ENCODE results near the genes ETF1, LRRTM2, ECSCR and UBE2D2.

DNA sequence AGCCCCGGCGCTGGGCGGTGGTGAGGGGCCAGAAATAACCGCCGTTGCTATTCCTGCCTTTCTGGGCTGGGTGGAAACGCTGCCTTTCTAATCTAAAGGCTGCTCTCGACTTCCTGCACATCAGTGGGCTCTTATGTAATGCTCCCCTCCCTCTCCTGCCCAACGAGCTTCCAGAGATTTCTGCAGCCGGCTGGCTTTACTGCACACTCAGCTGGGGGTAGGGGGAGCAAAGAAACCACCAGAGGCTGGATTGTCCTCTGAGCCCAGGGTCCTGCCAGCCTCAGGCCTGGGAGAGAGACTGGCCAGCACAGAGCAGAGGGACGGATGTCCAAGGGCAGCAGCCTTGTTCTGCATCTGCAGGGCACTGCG, 6.8 kb upstream of the EGR1 start:
- RRBS, result 100% methylated on average over 1 of the region's 11 CpGs

DNA sequence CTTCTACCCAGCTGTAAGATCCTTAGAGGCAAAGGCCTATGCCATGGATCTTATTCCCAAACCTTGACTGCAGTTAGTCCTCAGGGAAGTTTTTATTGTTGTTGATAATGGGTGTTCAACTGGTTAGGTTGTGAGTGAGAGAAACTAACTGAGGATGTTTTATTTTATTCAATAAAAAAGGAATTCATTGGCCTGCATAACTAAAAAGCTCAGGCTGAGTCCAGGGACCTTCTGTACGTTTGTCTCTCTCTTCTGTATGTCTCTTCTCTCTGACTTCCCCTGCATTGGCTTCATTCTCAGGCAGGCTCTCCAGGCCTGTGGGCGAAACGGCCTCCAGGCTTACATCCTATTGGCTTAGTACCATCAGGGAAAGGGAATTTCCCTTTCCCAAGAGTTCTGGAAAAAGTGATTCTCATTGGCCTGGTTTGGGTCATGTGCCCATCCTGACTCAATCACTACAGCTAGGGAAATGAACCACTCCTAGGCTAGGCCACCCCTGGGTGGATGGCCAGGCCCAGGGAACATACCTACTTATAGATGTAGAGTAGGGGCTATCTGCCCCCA, 4.1 kb upstream of the EGR1 start:
- RRBS, result no CpG with 5 or more reads among the region's 3 CpGs

GRCh38 chr5:138471999-138472432, 6.7 kb downstream of the EGR1 start:
- RRBS, result no CpG with 5 or more reads among the region's 3 CpGs

- RRBS, result 4% methylated on average over 30 of the region's 71 CpGs
Observed at GRCh38 chr5:138542576-138543384, at the start of gene ETF1. Gene ETF1 (minus strand): TSS chr5:138543236.

GRCh38 chr5:138611254-138611995, 36.2 kb upstream of the HSPA9 start:
- RRBS, result no CpG with 5 or more reads among the region's 11 CpGs

DNA sequence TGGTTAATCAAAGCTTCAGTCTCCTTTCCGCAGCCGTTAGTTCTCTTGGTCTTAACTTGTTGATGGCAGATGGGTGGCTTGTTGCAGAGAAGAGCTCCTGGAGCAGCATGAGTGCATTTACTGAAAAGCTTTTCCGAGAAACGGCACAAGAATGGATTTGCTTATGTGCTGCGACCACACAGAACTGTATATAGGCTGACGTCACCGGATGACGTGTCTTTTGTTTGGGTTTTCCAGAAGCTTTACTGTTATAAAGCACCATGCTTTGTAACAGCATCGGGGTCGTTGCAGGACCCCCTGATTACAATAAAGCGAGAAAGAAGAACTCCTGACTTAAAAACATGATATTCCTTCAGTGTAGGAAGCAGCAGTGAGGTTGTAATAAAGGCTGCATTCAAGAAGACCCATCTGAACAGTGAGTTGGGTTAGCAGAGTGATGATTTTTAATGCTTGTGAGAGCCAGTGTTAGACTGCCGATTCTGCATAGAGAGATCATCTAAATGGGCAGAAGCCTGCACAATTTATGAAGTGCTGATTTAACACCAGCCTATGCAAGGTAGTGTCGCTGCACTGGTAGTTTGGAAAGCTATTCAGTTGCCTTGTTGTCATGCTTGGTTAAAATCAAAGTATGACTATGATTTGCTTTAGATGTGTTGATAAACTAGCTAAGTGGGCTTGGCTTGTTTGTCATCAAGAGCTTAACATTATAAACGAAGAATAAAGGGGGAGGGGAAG, at the start of gene LRRTM2:
LRRTM2 (minus strand) TSS at position 153 of the 735 bp plus-strand sequence.
- RRBS, result no CpG with 5 or more reads among the region's 14 CpGs

- RRBS, result no CpG with 5 or more reads among the region's 10 CpGs
Observed at GRCh38 chr5:139298786-139299955, 5.6 kb downstream of the MATR3 start.

DNA sequence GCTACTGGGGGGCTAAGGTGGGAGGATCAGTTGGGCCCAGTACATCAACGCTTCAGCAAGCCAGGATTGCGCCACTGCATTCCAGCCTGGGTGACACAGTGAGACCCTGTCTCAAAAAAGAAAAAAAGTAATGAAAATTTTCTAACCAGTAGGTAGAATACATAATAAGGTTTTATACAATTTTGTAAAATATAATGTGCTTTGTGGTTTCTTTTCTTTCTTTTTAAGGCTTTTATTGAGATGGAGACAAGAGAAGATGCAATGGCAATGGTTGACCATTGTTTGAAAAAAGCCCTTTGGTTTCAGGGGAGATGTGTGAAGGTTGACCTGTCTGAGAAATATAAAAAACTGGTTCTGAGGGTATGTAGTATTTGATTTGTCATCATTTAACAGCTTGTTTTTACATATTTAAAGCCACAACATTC, 20.0 kb upstream of the PAIP2 start:
- RRBS, result no CpG with 5 or more reads among the region's 2 CpGs

DNA sequence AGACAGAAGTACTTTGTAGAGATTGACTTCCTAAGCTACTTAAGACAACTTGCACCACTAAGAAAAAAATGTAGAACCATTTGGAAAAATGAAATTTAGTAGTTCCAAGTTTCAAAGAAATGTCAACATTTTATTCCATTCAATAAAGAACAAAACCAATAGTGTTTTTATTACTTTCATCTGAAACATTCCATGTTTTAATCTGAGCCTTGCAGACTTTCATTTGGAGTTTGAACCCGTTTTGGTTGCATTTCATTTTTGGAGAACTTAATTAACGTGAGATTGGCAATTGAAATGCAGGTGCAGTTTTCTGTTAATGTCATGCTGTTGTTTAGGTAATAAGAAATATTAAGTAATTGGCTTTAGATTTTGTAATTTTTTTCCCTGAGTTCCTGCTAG, 12.0 kb upstream of the PAIP2 start:
- RRBS, result no CpG with 5 or more reads among the region's 2 CpGs

- RRBS, result no CpG with 5 or more reads among the region's 2 CpGs
Observed at GRCh38 chr5:139331921-139332347, 9.7 kb upstream of the PAIP2 start.

DNA sequence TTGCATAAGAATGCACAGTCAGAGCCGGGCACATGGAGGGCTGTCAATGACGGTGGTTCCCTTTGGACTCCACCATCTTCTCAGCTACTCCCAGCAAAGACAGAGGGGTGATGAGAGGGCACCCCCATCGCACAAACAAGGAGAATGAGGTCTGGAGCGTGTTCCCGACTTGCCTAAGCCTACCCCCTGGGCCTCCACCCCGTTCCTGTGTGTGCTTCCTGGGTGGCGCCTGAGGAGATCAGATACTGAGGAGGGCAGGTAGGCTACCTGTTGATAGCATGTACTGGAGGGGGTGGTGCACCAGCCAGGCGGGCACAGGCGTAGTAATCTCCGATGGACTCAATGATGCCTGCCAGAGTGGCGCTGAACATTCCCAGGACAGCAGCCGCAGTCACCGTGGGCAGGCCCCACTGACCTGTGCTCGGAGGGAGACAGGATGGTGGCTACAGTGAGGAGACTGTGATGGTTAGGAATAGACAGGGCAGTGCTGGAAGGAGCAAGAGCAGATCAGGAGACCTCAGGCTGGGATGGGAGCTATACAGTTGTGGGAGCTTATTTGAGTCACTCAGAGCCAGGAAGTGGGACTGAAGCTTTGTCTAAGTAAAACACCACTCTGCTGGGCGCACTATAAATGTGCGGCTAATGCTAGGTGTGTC, 4.0 kb downstream of the SLC23A1 start:
- RRBS, result no CpG with 5 or more reads among the region's 16 CpGs

- RRBS, result no CpG with 5 or more reads among the region's 10 CpGs
Observed at GRCh38 chr5:139384864-139385777, 2.0 kb upstream of the SLC23A1 start.

- RRBS, result no CpG with 5 or more reads among the region's 7 CpGs
Observed at GRCh38 chr5:139387357-139387919, 2.3 kb downstream of the MZB1 start.

- RRBS, result no CpG with 5 or more reads among the region's 8 CpGs
Observed at GRCh38 chr5:139459305-139459830, 3.2 kb downstream of the ECSCR start.

- RRBS, result no CpG with 5 or more reads among the region's 14 CpGs
Observed at GRCh38 chr5:139462169-139463207, at the start of gene ECSCR. Gene ECSCR (minus strand): TSS chr5:139462743.

DNA sequence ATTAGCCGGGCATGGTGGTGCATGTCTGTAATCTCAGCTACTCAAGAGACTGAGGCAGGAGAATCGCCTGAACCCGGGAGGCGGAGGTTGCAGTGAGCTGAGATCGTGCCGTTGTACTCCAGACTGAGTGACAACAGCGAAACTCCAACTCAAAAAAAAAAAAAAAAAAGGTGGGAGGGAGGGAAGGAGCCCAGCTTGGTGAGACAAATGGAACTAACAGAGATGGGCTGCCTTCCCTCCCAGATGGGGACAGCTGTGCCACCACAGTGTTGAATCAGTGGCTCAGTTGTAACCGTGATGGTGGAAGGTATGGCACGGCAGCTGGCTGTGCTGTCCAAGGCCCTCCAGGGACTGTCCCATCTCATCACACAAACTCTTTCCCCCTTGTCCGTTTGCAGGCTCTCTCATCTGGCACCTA, 4.0 kb downstream of the SMIM33 start:
- RRBS, result no CpG with 5 or more reads among the region's 10 CpGs

DNA sequence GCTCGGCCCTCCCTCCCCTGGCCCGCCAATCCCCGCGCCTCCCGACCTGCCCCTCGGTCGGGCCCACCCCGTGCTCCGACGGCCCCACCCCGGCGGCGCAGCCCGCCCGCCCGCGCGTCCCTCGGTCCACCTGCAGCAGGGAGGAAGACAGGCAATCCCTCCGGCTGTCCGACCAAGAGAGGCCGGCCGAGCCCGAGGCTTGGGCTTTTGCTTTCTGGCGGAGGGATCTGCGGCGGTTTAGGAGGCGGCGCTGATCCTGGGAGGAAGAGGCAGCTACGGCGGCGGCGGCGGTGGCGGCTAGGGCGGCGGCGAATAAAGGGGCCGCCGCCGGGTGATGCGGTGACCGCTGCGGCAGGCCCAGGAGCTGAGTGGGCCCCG, at the start of gene UBE2D2:
UBE2D2 (plus strand) TSS at position 81 of the 378 bp plus-strand sequence.
- RRBS, result 3% methylated on average over 21 of the region's 45 CpGs

GRCh38 chr5:139637260-139638104, 10.7 kb upstream of the CXXC5 start:
- RRBS, result 6% methylated on average over 27 of the region's 71 CpGs

DNA sequence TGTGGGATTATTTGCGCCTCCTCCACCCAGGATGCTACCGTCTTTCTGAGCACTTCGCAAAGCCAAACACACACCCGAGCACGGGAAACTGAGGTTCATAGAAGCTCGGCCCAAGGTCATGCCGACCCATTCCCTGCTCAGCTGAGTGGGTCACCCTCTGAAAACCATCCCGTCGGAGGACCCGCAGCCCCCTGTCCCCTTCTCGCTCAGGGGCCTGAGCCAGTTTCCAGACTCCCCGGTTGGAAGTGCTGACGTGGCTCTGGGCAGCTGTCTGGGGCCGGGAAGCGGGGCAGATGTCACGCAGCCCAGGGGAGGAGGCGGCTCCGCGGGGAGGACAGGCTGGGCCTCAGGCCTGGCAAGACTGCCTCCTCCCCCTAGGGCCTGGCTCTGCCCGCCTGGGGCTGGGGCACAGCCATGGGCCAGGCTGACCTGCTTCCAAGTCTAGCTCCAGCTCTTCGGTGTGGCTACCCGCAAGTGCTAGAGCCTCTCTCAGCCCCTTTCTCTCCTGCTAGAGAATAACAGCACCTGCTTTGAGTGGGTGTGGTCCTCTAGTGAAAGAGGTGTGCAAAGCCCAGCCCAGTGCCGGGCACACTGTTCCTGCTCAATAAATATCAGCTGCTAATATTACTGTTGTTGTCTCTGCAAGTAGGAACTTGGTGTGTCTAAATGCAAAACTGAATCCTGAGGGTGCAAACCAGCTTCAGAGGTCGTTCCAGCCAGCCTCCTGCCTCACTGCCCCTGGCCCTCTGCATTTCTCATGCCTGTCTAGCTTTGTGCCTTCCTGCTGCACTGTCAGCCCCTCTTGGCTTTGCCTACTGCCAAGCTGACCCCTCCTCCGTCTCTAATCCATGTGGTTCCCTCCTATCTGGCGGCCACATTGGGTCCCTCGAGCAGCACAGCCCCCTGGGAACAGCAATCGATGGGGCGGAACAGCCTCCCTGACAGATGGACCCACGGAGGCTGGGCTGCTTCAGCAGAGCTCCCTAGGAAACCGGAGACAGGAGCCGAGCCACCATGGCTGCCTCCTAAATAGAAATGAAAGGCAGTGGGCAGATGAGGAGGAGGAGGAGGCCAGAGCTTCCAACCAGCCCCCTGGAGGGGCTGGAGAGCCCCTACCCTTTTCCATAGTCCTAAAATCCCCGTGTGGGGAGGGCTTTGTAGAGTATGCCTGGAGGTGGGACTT, 9.7 kb upstream of the CXXC5 start:
- RRBS, result 64% methylated on average over 2 of the region's 33 CpGs

- RRBS, result 17% methylated on average over 5 of the region's 25 CpGs
Observed at GRCh38 chr5:139650701-139651709, 2.9 kb downstream of the CXXC5 start.

Measured in epidermal melanocyte (primary cell).